Tibial nerve (tissue), 3 donors: ENCODE measurements around the genes DLGAP1 and AKAIN1.

GRCh38 chr18:3257112-3258090, 4.5 kb upstream of the MYL12B start:
- PRO-cap: no peak
- RAMPAGE, long total RNA, 3 experiments: no peak in any of the 3 experiments

- PRO-cap: no peak
- RAMPAGE, long total RNA, 3 experiments: no peak in any of the 3 experiments
These were observed 10.8 kb downstream of the MYL12B start for GRCh38 chr18:3272773-3273075.

DNA sequence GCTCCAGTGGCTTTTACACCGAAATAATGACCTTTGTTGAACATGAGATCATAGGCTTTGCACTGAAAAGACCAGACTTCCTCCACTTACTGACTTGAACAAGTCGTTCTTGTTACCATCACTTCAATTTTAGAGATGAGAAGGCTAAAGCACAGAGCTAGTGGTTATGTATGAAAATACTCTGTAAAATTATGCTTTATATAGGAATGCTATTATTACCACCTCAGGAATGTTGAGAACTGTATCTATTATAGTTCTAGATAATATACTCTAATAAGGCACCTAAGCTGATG, 20.0 kb downstream of the MYL12B start:
- PRO-cap: no peak
- RAMPAGE, long total RNA, 3 experiments: no peak in any of the 3 experiments

GRCh38 chr18:3383270-3383544, 66.8 kb upstream of the TGIF1 start:
- PRO-cap: no peak
- RAMPAGE, long total RNA, 3 experiments: no peak in any of the 3 experiments

- PRO-cap: no peak
- RAMPAGE, long total RNA, 3 experiments: no peak in any of the 3 experiments
These were observed 66.4 kb upstream of the TGIF1 start for GRCh38 chr18:3383545-3384093.

DNA sequence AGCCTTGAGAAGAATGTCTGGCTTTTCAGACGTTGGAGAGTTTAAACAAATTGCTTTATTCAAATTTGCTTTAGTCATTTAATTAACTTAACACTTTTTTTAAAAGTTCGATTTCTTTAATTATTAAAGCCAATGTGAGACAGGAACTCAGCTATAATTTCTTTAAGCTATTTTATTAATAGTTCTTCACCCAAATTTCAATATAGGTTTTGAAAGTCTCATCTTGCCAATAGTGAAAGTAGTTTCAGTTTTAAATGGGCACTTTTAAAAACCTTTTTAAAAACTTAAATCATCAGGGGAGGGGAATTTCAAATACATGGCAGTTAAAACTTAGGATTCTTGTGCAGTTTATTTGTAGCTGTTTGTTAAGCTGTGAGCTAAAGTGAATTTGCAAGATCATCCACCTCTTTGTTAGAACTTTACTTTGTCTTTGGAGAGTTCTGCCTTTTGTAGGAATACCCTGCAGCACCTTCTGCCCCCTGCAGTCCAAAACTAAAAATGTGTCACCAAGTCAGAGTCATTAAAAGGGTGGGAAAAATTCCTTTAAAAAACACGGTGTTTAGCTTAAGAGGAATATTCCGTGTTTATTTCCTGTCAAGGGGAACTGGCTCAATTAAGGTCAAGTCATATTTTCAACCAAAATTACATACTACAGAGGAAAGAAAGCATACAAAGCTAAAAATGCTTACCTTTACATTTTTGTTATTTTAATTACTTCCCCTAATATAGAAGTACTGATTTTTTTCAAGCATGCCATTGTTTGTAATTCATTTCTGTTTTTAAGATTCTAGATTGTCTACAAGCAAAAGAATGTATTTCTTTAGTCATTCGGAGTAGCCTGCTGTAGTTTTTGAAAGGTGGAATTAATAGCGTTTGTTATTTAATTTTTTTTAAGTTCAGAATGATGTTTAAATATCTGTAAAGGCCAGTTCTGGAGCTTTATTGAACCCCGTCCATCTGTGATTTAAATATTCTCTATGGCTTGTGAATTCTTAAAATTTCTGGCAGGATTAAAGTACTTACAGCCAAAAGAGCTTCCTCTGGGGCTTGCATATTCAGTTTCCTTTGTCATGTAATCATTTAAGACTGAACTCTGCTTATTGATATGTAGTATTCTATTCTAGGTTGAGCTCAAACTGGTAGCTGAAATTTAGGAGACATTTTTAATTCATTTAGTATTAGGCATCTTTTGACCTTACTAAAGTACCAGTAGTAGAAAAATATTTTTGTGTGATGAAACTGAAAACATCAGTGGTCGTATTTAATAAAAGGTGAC, 4.9 kb downstream of the TGIF1 start:
- PRO-cap: unidirectional peak, minus-strand start at position 421 of the sequence
- RAMPAGE, long total RNA, 3 experiments: no peak in any of the 3 experiments

DNA sequence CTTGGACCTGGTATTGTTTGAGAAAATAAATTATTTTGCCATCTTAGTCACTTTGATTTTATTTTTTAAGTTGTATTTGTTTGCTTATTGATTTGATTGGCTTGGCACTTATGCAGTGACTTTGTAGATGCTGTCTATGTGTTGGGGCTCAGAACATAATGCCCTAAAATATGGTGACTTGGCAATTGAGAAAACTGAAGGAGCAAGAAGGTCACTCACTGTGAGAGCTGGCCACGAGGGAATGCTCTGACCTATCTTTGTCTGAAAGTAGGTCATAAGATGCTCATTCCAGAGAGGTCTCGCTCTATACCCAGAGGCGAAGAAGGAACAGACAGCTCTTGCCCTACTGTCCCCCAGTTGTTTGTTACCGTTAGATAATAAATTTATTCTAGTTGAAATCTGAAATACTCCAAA, 158.5 kb downstream of the TGIF1 start:
- PRO-cap: no peak
- RAMPAGE, long total RNA, 3 experiments: no peak in any of the 3 experiments

- PRO-cap: no peak
- RAMPAGE, long total RNA, 3 experiments: no peak in any of the 3 experiments
These were observed 204.7 kb downstream of the TGIF1 start for GRCh38 chr18:3654509-3655151.

DNA sequence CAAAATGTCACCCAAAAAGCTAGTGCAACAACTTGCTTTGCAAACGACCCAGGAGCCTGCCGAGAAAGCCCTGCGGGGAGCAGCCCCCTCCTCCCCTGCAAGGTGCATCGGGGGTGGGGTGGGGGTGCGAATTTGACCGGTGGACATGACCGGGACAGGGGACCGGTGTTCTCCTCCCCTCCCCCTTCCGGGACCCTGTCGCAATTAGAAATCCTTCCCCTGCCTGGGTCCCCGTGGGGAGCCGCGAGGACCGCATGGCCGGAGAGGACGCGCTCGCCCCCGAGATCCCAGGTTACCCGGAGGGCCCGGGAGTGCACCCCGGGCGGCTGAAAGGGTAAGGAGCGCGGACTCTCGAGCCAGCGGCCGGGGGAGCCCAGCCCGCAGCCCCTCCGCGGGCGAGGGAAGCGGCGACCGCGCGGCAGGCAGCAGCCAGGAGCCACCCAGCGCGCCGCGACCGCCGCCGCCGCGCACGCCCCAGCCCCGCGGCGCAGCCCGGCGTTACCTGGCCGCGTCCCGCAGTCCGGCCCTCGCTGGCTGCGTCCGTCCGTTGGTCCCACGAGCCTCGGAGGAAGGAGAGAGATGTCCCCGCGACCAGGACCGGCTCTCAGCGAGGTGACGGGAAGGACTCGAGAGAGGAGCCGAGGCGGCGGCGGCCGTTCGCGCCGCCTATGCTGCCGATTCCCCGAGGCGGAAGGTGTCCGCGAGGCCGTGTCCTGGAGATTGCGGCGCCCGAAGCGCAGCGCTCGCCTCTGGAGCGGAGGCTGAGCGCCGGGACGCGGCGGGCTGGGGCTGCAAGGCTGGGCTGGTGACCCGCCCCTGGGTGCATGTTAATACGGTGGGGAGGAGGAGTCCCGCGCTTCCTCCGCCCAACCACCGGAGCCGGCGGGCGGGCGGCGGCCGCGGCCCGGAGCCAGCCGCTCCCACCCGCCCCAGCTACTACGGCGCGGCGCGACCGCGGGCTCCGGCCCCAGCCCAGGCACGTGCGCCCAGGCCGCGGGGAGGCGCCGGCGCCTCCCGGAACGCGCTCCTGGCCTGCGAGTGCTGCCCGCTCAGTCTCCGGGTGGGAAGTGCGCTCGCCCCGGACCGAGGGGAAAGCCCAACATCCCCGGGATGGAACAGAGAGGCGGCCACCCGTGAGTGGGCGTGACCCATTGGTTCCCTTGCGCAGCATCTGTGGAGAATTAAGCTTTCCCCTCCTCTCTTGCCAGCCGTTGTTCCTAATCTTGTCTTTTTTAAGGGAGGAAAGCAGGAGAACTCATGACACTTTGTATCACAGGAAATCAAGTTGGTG, at the start of gene DLGAP1:
DLGAP1 (minus strand) TSS at position 804 of the 1,291 bp plus-strand sequence.
- PRO-cap: unidirectional peak, minus-strand start at position 804 of the sequence
- RAMPAGE, long total RNA, 3 experiments: start-site peak on the minus strand in 2 of 3 experiments, centred at positions 778 to 802 of the sequence, 11 to 41 reads per replicate

DNA sequence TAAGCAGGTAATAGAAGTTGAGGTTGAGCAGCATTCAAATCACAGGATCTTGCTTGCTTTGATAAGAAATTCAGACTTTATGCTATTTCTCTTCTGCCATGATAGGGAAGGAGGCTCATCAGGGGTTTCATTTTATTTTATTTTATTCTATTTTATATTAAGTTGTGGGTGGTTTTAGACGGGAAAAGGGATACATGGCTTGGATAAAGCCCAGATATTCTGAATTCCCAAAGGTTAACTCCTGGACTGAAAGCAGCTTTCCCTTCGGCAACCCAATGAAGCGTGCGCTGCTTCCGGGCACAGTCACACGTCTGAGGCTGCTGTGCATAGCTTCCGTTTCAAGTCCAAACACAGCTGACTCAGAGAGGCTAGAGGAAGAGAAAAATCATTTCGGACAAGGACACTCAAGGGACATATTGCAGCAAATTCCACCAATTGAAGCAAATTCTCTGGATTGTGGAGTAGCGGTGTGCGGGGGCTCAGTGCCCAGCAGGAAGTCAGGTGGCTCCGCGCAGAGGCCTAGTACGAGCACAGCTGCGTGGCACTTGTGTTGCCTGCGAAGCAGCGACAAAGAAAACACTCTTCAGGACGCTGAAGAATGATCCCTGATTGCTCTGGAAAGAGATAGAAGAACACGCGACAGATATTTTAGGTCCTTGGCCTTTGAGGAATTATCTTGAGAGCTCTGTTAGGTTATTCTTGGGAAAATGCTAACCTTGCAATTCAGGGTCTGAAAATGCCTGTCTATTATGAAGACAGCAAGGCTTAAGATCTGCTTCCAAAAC, 352.5 kb upstream of the DLGAP1 start:
- PRO-cap: no peak
- RAMPAGE, long total RNA, 3 experiments: no peak in any of the 3 experiments

DNA sequence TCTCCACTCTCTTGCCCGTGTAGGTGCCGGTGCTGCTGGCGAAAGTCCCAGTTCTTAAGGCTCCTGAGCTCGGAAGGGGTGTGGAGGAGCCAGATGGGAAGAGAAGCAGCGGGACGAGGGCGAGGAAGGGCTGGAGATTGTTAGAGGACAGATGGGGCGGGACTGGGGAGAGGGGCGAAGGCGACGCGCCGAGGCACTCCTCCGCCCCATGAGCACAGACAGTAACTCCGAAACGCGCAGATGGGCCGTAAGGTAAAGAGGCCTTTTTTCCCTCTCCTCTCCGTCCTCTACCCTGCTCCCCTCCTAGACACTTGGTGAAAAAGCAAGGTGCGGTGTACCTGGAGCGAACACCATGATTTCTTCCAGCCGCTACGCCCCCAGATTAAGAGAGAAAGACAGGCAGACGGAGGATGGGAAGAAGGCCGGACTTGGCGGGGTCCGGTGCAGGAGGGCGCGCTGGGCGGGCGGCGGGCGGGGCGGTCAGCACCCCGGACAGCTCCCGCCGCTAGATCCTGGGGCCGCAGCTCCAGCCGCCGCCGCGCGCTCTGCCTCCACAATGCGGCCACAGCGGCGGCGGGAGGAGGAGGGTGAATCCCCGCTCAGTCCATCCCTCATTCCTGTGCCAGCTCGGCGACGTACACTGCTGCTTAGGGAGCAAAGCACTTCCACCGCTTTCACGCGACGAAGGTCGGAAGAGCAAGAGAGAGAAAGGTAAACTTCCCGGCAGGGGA, at the start of gene AKAIN1:
AKAIN1 (minus strand) TSS at position 558 of the 731 bp plus-strand sequence.
- PRO-cap: no peak
- RAMPAGE, long total RNA, 3 experiments: no peak in any of the 3 experiments

- PRO-cap: no peak
- RAMPAGE, long total RNA, 3 experiments: no peak in any of the 3 experiments
These were observed 361 bp upstream of the AKAIN1 start for GRCh38 chr18:5197431-5197805.

DNA sequence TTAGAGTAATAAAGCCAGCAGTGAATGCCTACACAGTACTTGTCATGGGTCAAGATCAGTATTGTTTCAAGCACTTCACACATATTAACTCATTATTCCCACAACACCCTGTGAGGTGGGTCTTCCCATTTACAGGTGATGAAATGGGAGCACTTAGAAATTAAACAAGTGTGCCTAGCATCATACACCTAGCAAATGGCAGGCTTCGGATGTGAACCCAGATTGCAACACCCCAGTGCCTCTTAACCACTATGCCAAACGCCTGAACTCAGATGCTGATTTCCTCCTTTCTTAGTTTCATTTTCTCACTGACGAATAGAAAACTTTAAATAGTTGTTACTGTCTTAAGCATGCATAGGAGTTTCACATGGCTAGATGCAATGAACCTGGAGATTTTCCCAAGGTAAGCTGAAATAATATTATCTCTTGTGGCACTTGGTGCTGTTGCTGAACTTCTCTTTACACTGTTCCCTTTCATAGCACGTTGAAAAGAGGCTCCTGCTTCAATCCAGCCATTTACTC, 14.6 kb upstream of the ZBTB14 start:
- PRO-cap: no peak
- RAMPAGE, long total RNA, 3 experiments: no peak in any of the 3 experiments

DNA sequence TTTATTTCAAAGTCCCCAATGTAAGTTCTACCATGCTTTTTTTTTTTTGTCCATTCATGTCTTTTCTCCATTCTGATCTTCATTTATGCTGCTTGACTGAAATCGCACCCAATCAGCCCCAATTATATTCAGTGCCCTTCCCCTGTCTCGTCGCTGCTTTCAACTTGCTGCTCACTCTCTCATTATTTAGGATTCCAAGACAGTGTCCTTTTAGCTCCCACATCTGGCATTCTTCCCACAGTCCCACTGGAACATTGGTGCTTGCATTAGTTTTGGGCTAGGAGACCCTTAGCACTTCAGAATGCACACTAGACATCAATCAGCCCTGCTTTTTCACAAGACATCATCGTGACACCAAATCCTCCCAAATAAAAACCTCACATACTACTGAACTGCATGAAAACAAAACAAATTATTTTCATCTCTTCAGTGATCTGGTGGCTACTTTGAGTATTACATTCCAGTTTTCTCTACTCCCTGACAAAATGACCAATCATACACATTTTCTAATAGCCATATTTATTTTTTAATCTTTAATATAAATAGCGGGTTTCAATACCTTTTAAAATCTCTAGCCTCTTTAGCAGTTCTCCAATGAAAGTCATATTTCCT, 82.2 kb upstream of the EPB41L3 start:
- PRO-cap: no peak
- RAMPAGE, long total RNA, 3 experiments: no peak in any of the 3 experiments

- PRO-cap: no peak
- RAMPAGE, long total RNA, 3 experiments: no peak in any of the 3 experiments
These were observed 83.9 kb upstream of the EPB41L3 start for GRCh38 chr18:5627679-5628101.

- PRO-cap: no peak
- RAMPAGE, long total RNA, 3 experiments: no peak in any of the 3 experiments
These were observed 156.9 kb upstream of the TMEM200C start for GRCh38 chr18:6052261-6052651.

GRCh38 chr18:6256400-6257025, 158.2 kb downstream of the L3MBTL4 start:
- PRO-cap: unidirectional peak, plus-strand start at chr18:6256742
- RAMPAGE, long total RNA, 3 experiments: no peak in any of the 3 experiments

DNA sequence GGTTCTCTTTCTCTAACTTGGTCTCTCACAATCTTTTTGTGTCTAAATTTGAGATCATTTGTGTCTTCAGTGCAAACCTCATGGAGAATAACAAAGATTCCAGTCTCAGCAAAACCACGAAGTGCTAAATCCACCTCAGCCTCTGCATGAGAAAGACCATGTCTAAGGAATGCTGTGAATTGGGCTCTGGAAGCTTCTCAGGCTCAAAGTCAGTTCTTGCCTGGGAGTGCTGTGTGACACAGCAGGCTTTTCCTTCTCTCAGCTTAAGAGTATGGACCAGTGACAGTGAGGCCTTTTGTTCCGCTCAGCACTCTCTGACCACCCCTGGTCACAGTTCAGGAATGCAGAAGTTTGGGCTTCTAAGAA, 22.9 kb downstream of the ARHGAP28 start:
- PRO-cap: no peak
- RAMPAGE, long total RNA, 3 experiments: no peak in any of the 3 experiments

- PRO-cap: no peak
- RAMPAGE, long total RNA, 3 experiments: no peak in any of the 3 experiments
These were observed 33.9 kb downstream of the ARHGAP28 start for GRCh38 chr18:6763450-6763870.

GRCh38 chr18:7460440-7460662, 106.8 kb upstream of the PTPRM start:
- PRO-cap: no peak
- RAMPAGE, long total RNA, 3 experiments: no peak in any of the 3 experiments